Placental pericyte (primary cell): ENCODE results near the gene PRAP1.

GRCh38 chr10:132848413-132848755 is 62.4 kb upstream of the NKX6-2 start:
- CAGE, long polyA plus RNA: no peak

- CAGE, long polyA plus RNA: no peak
These were observed 22.3 kb downstream of the ADGRA1 start for GRCh38 chr10:133109731-133110667.

DNA sequence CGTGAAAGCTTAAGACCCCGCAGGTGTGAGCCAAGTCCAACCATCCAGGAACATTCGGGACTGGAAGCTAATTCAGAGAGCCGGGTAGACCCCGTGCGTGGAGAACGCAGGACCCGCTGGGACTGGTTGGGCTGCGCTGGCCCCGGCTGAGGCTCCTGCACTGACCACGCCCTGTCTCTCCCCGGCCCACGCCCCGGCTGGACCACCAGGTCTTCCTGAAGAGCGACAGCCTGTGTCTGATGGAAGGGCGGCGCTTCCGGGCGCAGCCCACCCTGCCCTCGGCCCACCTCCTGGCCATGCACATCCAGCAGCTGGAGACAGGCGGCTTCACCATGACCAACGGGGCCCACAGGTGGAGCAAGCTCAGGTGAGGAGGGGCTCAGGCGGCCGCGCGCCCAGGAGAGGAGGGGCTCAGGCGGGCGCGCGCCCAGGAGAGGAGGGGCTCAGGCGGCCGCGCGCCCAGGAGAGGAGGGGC is 10.2 kb upstream of the UTF1 start:
- CAGE, long polyA plus RNA: no peak

- CAGE, long polyA plus RNA: no peak
These were observed 2.3 kb upstream of the VENTX start for GRCh38 chr10:133235234-133235842.

DNA sequence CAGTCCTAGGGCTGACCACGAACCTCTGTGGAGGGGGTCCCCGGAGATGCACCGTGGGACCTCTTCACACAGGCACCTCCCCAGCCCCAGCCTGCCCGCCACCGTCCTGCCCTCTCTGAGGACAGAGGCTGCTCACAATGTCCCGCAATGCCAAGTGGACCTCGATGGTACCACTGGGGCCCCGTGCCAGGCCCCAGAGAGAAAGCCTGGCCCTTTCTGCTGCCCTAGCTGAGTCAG is 10.3 kb downstream of the ADAM8 start:
- CAGE, long polyA plus RNA: no peak

DNA sequence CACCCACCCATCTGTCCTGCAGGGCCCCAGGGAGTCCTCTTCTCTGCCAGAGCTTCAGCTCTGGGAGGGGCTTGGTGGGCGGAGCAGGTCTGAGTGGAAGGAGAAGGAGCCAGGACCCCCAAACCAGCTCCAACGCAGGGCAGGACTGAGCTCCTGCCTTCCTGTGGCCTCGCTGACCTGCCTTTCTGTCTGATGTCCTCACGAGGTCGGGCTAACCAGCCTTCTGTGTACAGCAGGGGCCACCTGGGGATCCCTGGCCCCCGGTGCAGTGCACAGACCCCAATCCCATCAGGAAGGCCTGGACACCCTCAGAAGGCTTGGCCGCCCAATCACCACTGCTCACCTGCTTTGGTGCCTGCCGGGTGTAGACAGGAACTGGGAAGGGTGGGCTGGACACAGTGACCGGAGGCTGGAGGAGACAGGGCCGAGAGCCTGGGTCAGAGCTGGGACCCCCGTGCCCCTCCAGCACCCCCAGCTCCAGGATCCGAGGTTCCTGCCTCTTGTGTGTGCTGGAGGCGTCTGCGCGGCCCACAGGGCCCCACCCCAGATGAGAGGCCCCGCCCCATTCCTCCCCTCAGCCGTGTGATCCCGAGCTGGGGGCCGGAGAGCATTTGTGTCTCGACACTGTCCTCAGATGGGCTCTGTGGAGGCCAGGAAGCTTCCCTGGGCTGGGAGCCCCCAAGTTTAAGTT is 9.5 kb downstream of the ADAM8 start:
- CAGE, long polyA plus RNA: no peak

DNA sequence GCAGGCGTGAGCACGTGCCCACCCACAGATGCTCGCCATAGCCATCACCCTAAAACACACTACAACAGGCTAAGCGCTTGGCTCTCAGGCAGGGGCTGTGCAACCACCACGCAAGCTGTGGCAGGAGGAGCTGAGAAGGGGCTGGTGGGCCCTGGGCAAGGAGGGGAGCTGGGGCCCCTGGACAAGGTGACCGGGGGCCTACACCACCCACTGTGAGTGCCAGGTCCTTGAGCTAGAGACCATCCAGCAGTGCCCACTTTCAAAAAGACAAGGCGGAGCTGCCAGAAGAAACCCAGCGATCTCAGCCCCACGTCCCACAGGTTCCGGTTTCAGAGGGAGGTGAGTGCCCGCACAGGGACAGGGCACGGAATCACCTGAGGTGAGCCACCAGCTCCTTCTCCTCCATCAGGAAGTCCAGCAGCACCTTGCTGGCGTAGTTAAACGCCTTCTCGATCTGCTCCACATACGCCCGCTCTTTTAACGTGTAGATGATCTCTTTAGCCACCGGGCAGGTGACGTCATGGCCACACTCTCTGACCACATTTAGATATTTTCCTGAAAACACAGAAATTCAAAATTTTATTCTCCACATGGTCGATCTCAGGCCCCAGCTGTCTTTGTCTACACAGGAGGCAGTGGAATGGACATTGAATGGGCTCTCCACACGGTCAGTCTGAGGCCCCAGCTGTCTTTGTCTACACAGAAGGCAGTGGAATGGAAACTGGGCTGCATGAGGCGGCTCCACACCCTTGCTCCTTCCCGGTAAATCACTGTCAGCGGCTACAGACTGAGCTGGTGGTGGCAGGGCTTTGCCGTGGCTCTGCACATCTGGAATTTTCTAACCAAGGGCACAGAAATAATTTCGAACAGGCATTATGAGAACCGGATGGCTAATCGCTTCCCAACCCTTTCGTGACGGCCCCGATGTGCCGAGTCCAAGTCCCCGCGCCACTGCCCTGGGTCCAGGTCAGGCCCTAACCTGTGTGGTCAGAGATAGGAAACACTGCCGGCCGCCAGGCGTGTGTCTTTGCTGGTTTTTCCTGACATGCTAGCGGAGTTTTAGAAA is 12.1 kb upstream of the ADAM8 start:
- CAGE, long polyA plus RNA: no peak

DNA sequence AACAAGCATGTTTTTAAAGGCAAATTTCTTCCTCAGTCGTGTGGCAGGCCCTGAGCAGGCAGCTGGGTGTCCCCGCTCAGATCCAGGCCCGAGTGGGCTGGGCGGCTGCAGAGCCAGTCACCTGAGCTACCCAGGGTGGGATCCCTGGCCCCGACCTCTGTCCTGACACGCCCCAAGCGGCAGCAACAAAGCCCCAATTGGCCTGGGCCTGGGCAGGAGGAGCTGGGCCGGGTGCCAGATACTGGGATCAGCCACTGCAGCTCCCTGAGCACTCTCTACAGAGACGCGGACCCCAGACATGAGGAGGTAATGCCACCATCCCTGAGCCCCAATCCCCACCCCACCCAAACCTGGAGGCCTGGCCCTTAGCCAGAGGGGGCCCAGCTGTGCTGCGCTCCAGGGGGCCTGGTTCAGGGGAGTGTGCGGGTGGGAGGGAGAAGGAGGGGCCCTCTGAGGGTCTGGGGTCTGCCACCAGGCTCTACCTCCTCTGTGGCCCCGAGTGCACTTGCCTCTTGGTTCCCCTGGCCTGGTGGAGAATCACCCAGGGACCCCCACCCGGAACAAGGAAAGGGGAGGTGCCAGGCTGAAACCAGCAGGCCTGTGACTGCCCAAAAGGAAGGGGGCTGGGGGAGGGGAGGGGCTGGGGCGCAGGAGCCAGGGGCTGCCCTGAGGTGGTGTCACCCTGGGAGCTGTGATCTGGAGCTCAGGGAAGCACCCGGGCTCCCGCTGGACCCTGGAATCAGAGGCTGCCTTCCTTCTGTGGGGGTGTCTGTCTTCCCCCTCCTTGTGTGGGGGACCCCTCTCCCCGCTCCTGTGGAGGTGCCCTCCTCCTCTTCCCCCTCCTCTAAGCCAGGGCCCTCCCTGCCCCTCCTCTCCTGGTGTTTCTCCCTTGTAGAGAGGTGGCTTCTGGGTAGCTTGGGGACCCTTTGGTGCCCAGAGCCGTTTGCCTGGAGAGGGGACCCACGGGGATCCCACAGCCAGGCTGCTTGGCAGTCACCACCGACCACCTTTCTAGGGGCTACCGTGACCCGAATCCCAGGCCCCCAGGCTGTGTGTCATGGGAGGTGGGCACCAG is at the start of gene PRAP1:
Gene PRAP1, plus strand, starts transcription at position 254 of the 1,075 bp plus-strand sequence.
- CAGE, long polyA plus RNA: no peak

GRCh38 chr10:133358107-133358567 is 318 bp upstream of the FUOM start:
- CAGE, long polyA plus RNA: no peak

DNA sequence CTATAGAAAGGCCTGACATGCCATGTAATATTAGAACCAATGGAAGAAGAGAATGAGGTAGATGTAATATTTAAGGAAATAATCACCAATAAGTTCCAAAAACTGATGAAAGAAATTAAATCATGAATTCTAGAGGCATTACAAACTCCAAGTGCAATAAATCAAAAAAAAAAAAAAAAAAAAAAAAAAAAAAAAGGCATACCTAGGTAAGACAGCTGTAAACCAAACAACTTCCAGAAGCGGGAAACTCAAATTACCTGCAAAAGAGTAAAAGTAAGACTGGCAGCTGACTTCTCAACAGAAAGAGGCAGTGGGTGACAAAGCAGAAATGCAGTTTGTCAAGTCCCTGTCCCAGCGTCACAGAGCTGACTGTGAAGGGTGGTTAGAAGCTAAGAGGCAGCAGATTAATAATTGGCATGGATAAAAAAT is 4.5 kb upstream of the SPRN start:
- CAGE, long polyA plus RNA: no peak

DNA sequence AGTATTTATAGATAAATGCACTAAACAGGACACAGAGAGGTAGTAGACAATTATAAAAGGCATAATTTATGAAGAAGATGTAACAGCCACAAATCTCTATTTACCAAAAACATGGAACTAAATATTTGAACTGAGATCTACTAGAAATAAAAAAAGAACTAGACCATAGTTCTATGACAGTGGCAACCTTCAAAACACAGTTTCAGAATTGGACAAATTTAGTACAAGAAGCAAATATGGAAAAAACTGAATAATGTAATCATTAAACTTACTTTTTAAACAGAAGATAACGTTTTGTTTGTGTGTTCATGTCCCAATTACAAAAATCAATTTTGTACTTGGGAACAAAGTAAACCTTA is 15.5 kb upstream of the CYP2E1 start:
- CAGE, long polyA plus RNA: no peak

GRCh38 chr10:133514950-133515482 is 12.1 kb upstream of the CYP2E1 start:
- CAGE, long polyA plus RNA: no peak

DNA sequence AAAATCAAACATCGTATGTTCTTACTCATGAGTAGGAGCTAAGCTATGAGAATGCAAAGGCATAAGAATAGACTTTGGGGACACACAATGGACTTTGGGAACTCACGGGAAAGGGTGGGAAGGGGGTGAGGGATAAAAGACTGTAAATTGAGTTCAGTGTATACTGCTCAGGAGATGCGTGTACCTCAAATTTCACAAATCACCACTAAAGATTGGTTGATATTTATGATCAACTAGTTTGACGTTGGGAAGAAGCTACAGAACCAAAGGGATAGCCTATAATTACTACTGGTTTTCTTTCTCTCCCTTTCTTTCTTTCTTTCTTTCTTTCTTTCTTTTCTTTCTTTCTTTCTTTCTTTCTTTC is 15.2 kb downstream of the CYP2E1 start:
- CAGE, long polyA plus RNA: no peak